Lower leg skin (tissue), 2 donors: ENCODE measurements around a stretch of chr2.

DNA sequence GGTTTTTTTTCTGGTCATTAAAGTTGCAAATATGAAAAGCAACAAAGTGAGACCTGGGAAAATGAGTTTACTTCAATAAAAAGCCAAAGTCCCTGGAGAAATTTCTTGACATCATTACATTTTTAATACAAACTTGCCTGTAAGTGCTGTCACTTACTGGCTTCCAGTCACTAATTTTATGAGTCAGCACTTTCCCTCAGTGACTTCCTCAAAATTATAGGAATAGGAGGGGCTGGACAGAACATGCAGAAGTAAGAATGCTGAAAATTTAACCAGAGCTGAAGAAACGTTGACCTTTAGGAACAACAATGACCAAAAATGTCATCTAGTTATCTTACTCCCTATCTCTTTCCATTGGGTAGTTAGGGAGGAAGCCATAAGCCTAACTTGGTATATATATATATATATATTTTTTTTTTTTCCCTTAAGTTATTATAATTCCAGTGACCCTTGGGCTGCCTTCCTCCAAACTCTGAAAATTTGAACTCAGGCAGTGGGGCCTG lies 106.5 kb upstream of the NABP1 start:
- PRO-cap = no peak
- RAMPAGE, long total RNA, 2 experiments = no peak in any of the 2 experiments

- PRO-cap = no peak
- RAMPAGE, long total RNA, 2 experiments = no peak in any of the 2 experiments
These were observed 39.5 kb upstream of the NABP1 start for GRCh38 chr2:191638461-191638824.

- PRO-cap = no peak
- RAMPAGE, long total RNA, 2 experiments = no peak in any of the 2 experiments
These were observed 10.5 kb downstream of the NABP1 start for GRCh38 chr2:191688382-191688851.

GRCh38 chr2:191691663-191692350 lies 13.9 kb downstream of the NABP1 start:
- PRO-cap = no peak
- RAMPAGE, long total RNA, 2 experiments = no peak in any of the 2 experiments

GRCh38 chr2:192195966-192196242 lies 1.2 kb upstream of the TMEFF2 start:
- PRO-cap = no peak
- RAMPAGE, long total RNA, 2 experiments = no peak in any of the 2 experiments

DNA sequence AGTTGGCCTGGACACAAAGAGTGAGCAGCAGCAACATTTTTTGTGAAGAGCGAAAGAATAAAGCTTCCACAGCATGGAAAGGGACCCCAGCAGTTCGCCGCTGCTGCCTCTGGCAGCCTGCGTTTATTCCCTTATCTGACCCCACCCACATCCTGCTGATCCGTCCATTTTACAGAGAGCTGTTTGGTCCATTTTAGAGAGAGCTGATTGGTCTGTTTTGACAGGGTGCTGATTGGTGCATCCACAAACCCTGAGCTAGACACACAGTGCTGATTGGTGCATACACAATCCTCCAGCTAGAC lies 1567.1 kb upstream of the SLC39A10 start:
- PRO-cap = no peak
- RAMPAGE, long total RNA, 2 experiments = no peak in any of the 2 experiments

DNA sequence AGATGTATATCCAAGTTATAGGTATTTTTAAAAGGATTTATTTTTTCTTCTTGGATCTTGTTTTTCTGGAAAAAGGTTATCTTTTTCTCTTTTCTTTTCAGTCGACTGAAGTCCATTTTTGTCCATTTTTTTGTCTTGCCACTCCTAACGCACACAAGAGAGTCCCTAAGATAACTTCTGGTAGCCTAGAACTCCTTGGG lies 1050.5 kb upstream of the SLC39A10 start:
- PRO-cap = no peak
- RAMPAGE, long total RNA, 2 experiments = no peak in any of the 2 experiments

DNA sequence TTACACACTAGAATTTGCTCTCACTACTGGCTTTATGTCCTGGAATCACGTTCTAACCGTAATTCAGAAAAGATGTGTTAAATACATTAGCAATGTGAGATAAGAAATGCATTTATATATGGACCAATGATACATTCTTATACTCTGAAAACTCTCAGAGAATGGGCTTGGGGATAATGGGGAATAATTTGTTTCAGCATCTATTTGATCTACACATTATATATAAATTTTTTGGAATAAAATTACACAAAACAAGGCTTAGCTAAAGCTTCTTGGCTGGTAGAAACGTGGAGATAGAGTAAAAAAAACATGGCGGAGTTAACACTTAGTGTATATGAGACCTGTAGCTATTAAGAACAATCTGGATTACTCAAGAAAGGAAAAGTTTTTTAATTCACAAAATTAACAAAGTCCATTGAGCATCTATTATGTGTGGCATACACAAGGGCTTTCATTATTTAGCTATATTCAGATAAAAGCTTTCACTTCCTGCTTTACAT lies 196.2 kb upstream of the SLC39A10 start:
- PRO-cap = no peak
- RAMPAGE, long total RNA, 2 experiments = no peak in any of the 2 experiments

- PRO-cap = no peak
- RAMPAGE, long total RNA, 2 experiments = no peak in any of the 2 experiments
These were observed 170.0 kb upstream of the SLC39A10 start for GRCh38 chr2:195487013-195487450.

GRCh38 chr2:195532848-195533429 lies 124.1 kb upstream of the SLC39A10 start:
- PRO-cap = no peak
- RAMPAGE, long total RNA, 2 experiments = no peak in any of the 2 experiments

DNA sequence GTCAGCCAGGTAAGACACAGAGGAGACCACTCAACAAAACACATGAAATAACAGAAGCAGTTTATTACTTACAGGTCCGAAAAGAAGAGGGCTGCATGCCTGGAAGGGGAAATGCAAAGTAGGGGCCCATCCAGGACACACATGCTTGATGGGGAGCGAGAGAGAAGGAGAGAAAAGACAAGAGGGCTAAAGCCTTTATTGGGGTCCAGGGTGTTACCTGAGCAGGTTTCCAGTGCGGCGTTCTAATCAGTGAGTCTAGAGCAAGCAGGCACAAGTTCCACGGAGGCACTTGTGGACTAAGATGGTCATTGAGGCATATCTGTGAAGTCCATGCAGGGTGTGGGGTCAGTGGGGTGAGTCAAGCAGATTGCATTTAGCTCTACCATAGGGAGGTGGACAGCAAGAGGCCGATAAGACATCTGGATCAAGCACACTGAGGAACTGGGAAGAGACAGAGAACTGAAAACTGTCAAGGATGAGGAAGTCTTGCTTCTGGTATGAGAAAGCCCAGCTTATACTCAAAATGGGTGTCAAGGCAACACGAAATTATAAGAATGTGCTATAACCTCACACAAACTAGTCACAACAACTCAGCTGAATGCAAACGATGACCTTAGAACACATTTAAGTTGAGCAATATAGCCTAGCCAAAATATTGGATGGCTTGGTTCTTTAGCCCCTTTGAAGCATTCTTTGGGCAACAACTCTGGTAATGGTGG lies 61.2 kb upstream of the SLC39A10 start:
- PRO-cap = no peak
- RAMPAGE, long total RNA, 2 experiments = no peak in any of the 2 experiments

DNA sequence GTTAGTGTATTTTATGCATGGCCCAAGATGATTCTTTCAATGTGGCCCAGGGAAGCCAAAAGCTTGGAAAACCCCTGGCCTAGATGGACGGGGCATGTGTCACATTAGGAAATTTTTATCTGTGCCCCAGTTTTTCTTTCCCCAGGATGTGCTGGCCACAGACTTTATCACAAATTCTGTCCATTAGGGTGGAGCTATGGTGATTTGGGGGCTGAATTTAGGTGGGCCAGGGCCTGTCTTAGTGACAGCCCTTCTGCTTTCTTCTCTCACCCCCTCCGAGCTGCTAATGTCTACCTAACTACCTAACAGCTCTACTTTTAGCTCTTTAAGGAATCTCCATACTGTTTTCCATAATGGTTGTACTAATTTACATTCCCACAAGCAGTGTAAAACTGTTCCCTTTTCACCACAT lies 8.7 kb upstream of the DNAH7 start:
- PRO-cap = no peak
- RAMPAGE, long total RNA, 2 experiments = no peak in any of the 2 experiments

DNA sequence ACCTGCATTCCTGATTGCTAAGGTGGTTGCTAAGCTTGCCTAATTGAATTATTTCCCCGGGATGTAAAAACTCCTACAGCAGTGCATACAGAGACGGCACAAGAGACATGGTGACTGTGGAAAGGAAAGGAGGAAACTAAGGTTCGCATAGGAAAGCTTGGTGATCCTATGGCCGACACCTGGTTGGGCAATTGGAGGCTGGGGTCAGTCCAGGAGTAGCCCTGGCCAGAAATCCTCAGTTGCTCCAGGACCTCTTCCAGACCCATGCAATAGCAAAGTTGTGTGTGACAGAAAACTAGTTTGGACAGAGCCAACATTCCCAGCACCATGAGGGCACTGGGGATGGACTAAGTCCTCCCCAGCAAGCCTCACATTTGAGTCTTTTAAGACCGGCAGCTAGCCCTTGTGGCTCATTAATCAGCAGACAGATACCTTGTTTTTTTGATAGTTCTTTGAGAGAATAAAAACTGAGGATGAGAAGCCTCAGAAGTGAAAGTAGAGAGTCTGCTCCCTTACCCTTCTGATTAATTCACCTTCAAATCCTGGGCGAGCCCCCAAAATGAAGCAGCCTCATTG lies 39.4 kb downstream of the STK17B start:
- PRO-cap = no peak
- RAMPAGE, long total RNA, 2 experiments = no peak in any of the 2 experiments

- PRO-cap = no peak
- RAMPAGE, long total RNA, 2 experiments = no peak in any of the 2 experiments
These were observed 5.2 kb downstream of the STK17B start for GRCh38 chr2:196165959-196166752.

- PRO-cap = no peak
- RAMPAGE, long total RNA, 2 experiments = no peak in any of the 2 experiments
These were observed 91.8 kb upstream of the STK17B start for GRCh38 chr2:196262923-196263921.

DNA sequence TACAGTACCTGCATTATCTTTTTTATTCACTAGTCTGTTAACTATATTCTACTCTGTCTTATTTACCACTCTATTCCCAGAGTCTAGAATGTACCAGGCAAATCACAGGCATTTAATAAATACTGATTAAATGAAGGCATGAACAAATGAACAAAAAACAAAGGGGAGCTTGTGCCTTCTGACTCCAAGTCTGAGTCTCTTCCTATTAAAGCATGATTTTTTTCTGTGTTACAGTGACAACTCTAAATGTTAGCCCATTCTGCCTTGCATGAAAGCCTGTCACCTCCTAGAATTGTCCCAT lies 133.0 kb upstream of the STK17B start:
- PRO-cap = no peak
- RAMPAGE, long total RNA, 2 experiments = no peak in any of the 2 experiments

DNA sequence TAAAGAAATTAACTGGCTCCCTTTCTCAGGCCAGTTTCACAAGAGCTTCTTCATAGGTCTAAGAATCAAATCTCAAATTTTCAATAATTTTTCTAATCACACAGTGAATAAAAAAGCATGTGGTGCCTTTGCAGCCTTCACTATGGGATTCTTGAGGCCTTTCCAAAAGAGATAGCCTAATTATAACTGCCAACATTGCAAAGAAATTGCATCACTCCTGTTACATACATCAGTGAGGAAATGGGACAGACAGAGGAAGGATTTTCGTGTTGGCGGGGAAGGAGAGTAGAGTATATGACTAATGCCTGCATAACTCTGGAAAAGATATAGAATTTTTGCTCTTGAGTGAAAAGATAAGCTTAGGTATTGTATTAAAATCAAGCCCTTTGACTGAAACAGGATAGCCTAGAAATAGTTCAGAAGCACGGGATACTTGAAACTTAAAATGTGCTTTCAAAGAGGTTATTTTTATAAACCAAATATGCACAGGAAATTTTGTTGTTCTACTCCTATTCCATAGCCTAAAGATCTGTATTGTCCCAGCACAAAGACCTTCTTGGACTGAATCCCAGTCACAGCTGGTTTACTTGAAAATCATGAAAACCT lies 193.2 kb downstream of the HECW2 start:
- PRO-cap = no peak
- RAMPAGE, long total RNA, 2 experiments = no peak in any of the 2 experiments

GRCh38 chr2:196640140-196640712 lies 711 bp downstream of the CCDC150 start:
- PRO-cap = no peak
- RAMPAGE, long total RNA, 2 experiments = no peak in any of the 2 experiments

- PRO-cap = no peak
- RAMPAGE, long total RNA, 2 experiments = no peak in any of the 2 experiments
These were observed 62.5 kb upstream of the PGAP1 start for GRCh38 chr2:196988836-196989534.

GRCh38 chr2:197005562-197005846 lies 79.0 kb upstream of the PGAP1 start:
- PRO-cap = no peak
- RAMPAGE, long total RNA, 2 experiments = no peak in any of the 2 experiments